ENCODE data around the genes OSBPL3 and NFE2L3.

GRCh38 chr7:22287921-22288220 is 69.1 kb downstream of the RAPGEF5 start:
- RRBS = no CpG with 5 or more reads among the region's 2 CpGs

GRCh38 chr7:22320554-22321000 is 36.4 kb downstream of the RAPGEF5 start:
- RRBS = no CpG with 5 or more reads among the region's 3 CpGs

DNA sequence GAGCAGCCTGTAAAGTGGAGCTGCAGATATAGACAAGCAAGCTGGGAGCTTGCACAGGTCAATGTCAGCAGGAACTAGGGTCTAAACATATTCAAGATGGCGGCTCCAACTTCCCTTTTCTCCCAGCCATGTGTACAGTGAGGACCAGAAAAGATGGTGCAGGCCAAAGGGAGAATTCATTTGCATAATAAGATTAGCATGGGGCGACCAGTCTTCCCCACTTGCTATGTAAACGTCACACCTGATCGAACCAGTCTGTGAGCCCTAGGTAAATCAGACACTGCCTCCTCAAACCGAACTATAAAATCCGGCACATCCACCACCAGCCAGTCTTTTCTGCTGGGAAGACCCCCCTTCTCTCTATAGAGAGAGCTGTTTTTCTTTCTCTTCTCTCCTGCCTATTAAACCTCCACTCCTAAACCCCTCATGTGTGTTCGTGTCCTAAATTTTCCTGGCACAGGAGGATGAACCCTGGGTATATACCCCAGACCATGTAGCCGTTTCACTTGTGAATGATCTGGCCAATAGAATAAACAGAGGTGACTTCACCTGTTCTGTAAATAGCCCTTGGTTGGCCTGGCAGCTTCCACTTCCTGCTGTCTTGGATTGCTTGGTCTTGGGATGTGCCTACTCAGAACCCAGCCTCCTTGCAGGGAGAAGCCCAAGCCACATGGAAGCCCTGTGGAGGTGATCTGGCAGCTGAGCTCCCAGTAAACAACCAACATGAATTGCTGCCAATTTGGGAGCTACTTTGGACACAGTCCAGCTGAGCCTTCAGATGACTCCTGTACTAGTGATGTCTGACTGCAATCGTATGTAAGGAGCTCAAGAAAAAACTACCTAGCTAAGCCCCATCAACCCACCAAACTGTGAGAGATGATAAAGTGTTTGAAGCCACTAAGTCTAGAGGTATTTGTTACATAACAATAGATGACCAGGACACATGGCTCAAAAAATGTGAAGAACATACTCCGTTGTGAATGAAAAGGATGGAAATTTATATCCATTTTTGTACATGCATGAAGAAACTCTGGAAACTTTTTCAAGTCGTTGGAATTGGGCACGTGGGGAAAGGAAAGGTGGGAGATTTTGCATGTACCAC is 4.8 kb upstream of the RAPGEF5 start:
- RRBS = no CpG with 5 or more reads among the region's 12 CpGs

GRCh38 chr7:22563471-22564492 is 63.8 kb upstream of the STEAP1B start:
- RRBS = no CpG with 5 or more reads among the region's 17 CpGs

GRCh38 chr7:22706765-22707458 is 20.1 kb upstream of the IL6 start:
- RRBS = no CpG with 5 or more reads among the region's 7 CpGs

DNA sequence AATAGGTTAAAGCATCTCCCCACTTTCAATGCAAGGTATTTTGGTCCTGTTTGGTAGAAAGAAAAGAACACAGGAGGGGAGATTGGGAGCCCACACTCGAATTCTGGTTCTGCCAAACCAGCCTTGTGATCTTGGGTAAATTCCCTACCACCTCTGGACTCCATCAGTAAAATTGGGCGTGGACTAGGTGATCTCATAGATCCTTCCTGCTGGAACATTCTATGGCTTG is 1.0 kb downstream of the IL6 start:
- RRBS = no CpG with 5 or more reads among the region's 2 CpGs

- RRBS = 2% methylated on average over 4 of the region's 15 CpGs
Measured at GRCh38 chr7:23014220-23014668, 314 bp upstream of the HYCC1 start.

GRCh38 chr7:23260359-23260873 is 13.8 kb downstream of the GPNMB start:
- RRBS = no CpG with 5 or more reads among the region's 12 CpGs

- RRBS = no CpG with 5 or more reads among the region's 34 CpGs
Measured at GRCh38 chr7:23474462-23475309, 4.4 kb upstream of the IGF2BP3 start.

GRCh38 chr7:23490018-23490733 is 19.9 kb upstream of the IGF2BP3 start:
- RRBS = 43% methylated on average over 3 of the region's 33 CpGs

DNA sequence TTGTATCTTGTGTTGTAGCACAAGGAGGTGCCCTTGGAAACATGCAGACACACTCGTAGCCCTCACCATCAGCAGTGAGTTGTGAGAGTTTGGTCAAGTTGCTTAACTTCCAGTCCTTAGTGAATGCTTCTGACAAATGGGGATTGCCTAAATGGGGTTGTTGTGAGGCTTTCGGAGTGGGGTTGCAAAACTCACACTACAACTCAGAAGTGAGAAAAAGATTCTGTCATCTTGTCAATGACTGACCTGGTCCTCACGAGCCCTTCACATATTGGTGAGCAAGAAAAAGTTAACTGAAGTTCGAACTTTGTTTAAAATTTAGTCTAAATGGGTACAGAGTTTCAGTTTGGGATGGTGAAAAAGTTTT is 29.1 kb upstream of the GSDME start:
- RRBS = no CpG with 5 or more reads among the region's 4 CpGs

- RRBS = 91% methylated on average over 5 of the region's 29 CpGs
Measured at GRCh38 chr7:24833937-24834935, 77.0 kb upstream of the GSDME start.

DNA sequence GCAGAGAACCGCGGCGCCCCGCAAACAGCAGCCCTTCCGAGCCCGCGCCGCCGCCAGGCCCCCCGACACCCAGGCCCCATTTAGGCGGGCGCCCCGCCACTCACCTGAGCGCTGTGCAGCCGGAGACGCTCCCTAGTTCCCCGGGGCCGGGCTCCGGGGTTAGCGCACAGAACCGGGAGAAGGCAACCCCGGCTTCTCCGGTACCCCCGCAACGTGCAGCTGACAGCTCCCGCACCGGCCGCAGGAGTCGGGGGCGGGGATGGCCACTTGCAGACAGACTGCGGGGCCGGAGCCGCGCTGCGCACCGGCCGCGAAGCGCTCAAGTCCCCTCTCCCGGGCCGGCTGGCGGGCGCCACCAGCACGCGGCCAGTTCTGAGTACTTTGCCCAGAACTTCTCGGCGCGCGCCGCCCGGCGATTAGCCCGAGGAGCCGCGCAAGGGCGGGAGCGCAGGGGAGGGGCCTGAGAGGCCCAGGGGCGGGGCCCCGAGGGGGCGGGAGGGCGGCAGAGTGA is at the start of gene OSBPL3:
TSS of gene OSBPL3 (minus strand) at position 397 of the 511 bp plus-strand sequence.
- RRBS = 4% methylated on average over 21 of the region's 61 CpGs

DNA sequence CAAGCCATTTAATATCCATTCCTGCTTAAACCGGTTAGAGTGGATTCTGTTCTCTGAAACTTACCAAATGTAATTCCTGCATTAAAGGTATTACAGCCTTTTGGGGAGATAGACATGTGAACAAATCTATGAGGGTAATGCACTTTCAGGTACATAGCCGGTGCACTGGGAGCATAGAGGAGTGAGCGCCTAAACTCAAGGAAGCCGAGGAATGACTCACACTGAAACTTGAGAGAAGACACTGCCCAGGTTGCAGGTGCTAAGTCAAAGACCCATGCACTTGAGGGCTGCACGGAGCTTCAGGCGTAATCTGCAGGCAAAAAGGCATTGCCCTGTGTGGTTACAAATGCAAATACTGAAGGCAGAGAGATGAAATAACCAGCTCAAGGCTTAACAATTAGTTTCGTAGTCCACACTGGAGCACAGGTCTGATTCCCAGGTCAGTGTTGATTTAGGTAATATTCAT is 51.0 kb upstream of the OSBPL3 start:
- RRBS = 100% methylated on average over 1 of the region's 7 CpGs

- RRBS = no CpG with 5 or more reads among the region's 5 CpGs
Measured at GRCh38 chr7:25123863-25124212, 1.2 kb downstream of the CYCS start.

GRCh38 chr7:25949466-25950171 is 202.4 kb upstream of the NFE2L3 start:
- RRBS = no CpG with 5 or more reads among the region's 18 CpGs

- RRBS = 17% methylated on average over 5 of the region's 20 CpGs
Measured at GRCh38 chr7:25952415-25953225, 199.4 kb upstream of the NFE2L3 start.

GRCh38 chr7:26151816-26152549 is at the start of gene NFE2L3:
NFE2L3 (plus strand) TSS chr7:26152198.
- RRBS = 3% methylated on average over 40 of the region's 78 CpGs

GRCh38 chr7:26180550-26181258 is 19.8 kb downstream of the HNRNPA2B1 start:
- RRBS = no CpG with 5 or more reads among the region's 6 CpGs

Data from islet of Langerhans (tissue), 1 donor.